Occipital lobe (tissue), 2 donors: ENCODE measurements around the gene ABHD12B.

DNA sequence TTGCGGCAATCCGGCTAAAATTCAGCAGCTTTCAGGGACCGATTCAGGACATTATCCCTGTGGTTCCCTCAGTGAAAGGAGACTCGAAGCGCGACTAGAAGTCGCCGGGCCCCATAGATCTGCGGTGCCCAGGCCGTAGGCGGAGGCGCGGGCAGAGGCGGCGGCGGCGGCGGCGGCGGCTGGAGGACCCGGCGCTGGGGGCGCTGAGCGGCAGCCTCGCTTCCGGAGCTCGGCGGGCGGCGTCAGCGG, 181 bp upstream of the KLHDC2 start:
- RAMPAGE, long total RNA: start-site peak on the minus strand centred at position 156 of the sequence, 52 bp wide, 7 and 8 reads in 2 replicates

DNA sequence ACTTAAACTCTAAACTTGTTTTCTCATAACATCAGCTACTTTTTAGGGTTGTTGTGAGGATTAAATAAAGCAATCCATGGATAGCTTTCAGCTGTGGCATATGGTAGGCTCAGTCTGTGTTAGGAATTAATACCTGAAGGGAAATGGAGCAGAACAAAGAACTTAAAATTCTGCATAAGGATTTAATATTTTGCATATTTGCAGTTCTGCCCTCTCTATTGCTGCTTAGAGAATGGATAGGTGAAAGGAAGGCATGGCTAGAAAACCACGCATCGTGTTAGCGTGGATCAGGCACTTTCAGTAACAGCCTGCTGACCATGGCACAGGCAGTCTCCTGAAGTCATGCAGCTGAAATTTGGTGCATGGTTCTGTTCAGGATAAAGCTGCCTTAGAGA, 2.7 kb downstream of the KLHDC2 start:
- RAMPAGE, long total RNA: no peak

DNA sequence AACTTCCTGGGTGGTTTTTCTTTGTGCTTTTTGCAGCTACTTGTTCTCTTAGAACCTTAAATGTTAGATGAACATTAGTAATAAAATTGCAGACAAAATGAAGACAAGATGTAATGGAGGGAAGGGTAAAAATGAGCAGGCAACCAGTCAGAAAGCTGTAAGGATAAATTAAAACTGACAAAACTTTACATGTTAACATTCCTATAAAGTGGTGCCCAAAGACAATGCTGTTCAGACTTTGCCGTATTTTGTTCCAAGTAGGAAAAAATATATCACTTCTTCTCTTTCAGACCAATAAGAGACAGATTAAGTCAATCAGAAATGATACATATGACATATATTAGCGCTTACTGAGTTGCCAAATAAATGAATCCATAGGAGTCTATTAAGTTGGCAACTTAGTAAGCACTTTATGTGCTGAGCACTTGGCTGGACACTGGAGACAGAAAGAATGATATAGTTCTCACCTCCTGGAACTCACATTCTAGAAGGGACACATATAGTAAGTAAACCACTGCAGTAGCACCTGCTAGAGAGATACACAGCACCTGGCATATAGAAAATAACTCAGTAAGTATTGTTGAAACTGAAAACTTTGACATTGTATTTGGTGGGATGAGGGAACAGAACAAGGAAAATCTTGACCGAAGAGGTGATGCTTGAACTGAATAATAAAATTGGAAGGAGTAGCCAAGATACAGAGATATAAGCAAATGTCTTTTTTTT, 7.1 kb downstream of the KLHDC2 start:
- RAMPAGE, long total RNA: no peak

GRCh38 chr14:49779223-49779969, 11.4 kb downstream of the KLHDC2 start:
- RAMPAGE, long total RNA: no peak

DNA sequence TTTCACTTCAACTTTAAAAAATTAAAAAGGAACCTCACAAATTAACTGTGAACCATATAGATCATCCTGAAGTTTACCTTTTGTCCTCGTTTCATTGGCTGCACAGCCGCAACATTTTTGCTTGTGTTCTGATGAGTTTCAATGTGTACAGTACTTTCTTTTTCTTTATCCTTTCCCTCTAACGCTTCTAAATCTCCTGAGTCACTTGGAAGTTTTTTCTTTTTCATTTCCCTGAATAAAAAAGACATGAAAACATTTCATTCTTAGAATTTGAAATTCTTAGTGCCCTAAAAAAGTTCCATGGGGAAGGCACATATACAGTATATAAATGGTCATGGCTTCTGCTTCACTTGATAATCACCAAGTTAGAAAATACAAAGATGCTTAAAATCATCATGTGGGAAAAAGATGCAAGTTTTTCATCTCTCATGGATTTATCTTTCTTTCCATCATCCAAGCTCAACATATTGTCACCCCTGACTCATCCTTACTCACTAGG, 27.8 kb downstream of the KLHDC2 start:
- RAMPAGE, long total RNA: no peak

GRCh38 chr14:49830967-49832054, 21.3 kb downstream of the NEMF start:
- RAMPAGE, long total RNA: no peak

DNA sequence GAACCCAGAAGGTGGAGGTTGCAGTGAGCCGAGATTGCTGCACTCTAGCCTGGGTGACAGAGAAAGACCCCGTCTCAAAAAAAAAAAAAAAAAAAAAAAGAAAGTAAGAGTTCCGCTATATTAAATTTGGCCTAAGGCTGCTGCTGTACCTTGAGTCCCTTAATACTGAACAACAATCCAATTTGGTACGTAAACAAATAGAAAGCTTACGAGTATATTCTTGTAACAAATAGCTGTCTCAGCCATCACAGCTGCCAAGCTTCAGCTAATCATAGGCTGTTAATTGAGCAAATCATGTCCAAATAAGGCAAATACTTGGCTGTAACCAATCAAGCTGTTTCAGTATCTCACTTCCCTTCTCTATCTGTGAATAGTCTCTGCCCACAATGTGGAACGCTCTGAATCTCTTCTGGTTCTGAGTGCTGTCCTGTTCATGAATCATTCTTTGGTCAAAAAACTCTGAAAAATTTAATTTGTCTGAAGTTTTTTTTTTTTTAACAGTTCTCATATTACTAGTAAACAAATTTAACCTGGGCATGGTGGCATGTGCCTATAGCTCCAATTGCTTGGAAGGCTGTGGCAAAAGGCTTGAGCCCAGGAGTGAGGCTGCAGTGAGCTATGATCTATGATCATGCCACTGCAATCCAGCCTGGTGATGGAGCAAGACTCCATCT, 5.8 kb upstream of the NEMF start:
- RAMPAGE, long total RNA: no peak

DNA sequence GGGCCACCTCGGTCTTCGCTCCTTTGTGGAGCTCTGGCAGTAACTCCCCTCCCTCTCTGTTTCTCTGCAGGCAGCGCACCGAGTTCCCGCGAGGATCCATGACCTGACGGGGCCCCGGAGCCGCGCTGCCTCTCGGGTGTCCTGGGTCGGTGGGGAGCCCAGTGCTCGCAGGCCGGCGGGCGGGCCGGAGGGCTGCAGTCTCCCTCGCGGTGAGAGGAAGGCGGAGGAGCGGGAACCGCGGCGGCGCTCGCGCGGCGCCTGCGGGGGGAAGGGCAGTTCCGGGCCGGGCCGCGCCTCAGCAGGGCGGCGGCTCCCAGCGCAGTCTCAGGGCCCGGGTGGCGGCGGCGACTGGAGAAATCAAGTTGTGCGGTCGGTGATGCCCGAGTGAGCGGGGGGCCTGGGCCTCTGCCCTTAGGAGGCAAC, 315 bp downstream of the ARF6 start:
- RAMPAGE, long total RNA: no peak

GRCh38 chr14:49946312-49947134, 53.6 kb downstream of the ARF6 start:
- RAMPAGE, long total RNA: no peak

DNA sequence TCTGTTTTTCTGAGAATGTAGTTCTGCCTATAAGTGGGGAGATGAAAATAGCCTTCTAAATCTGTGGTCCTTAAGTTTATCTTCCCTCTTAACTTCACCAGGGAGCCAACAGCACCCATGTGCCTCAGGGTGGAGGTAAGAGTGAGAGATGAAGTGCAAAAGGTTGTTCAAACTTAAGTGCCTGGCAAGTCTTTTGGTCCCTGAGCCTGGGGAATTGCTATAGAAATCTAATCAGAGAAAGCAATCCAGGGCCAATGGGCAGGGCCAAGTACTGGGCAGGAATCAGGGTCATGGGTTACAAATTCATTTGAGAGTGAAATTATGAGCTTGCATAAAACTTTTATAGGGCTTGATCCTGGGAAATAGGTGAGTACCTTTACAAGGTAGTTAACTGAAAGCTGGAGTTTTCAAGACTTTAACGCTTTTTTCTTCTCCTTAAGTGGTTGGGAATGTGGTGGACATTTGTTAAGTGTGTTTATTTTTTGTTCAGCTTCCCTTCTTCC, 59.1 kb downstream of the ARF6 start:
- RAMPAGE, long total RNA: no peak

DNA sequence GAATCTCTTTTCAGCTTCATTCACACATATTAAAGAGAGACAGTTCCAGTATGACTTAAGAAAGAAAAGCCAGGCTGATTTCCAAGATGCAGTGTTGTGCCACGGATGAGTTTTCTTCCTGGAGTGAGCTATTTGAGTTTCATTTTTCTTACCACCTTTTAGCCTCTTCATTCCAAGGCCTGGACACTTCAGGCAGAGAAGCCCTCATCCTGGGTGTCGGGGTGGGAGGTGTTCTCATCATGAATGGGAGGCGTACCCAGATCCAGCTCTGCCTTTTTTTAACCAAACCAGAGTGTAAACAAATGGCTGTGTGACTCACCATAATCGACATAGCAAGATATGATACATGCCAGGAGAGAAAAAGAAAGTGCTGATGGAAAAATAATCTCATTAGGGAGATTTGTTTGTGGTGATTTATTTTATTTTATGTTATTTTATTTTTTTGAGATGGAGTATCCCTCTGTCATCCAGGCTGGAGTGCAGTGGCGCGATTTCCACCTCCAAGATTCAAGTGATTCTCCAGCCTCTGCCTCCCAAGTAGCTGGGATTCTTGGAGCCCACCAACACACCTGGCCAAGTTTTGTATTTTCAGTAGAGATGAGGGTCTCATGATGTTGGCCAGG, 80.0 kb downstream of the ARF6 start:
- RAMPAGE, long total RNA: no peak

DNA sequence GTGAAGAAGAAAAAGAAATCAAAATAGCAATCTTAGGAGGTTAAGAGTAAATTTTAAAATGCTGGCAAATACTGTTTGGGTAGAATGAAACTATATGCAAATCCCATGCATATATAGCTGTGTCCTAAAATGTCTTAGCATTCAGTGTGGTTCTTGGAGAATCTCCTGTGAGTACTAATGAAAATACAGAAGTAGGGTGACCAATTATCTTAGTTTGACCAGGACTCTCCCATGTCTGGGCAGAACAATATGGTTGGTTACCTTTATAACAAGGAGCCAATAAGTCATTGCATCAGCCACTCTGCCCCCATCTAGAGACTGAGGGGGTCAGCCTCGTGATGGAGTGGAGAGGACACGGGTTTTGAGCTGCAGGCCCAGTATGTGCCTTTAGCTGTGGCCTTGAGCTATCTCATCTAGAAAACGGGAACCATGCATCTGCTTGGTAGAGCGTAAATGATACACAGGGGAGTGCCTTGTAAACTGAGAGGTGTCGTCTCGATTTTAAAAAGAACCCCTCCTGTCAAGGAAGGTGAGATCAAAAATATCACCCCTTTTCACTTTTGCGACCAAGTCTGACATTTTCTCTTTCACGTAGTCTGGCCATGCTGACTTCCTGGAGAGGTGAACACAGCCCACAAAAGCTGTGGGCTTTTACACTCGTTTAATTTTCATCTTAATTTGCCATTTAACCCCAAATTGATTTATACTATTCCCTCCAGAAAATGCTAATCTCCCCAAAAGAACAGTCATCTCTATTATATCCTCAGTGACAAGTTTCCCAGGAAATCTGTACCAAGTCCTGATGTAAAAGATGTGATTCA, 30.9 kb downstream of the VCPKMT start:
- RAMPAGE, long total RNA: no peak

DNA sequence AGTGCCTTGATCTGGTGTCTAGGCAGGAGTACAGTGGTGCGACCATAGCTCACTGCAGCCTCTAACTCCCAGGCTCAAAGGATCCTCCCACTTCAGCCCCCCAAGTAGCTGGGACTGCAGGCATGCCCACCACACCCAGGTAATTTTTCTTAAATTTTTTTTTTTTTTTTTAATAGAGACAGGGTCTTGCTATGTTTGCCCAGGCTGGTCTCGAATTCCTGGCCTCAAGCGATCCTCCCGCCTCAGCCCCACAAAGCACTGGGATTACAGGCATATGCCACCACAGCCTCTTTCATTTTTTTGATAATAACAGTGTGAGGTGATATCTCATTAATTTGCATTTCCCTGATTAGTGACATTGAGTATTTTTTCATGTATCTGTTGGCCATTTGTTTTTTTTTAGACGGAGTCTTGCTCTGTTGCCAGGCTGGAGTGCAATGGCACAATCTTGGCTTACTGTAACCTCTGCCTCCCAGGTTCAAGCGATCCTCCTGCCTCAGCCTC, 18.3 kb upstream of the CDKL1 start:
- RAMPAGE, long total RNA: no peak

DNA sequence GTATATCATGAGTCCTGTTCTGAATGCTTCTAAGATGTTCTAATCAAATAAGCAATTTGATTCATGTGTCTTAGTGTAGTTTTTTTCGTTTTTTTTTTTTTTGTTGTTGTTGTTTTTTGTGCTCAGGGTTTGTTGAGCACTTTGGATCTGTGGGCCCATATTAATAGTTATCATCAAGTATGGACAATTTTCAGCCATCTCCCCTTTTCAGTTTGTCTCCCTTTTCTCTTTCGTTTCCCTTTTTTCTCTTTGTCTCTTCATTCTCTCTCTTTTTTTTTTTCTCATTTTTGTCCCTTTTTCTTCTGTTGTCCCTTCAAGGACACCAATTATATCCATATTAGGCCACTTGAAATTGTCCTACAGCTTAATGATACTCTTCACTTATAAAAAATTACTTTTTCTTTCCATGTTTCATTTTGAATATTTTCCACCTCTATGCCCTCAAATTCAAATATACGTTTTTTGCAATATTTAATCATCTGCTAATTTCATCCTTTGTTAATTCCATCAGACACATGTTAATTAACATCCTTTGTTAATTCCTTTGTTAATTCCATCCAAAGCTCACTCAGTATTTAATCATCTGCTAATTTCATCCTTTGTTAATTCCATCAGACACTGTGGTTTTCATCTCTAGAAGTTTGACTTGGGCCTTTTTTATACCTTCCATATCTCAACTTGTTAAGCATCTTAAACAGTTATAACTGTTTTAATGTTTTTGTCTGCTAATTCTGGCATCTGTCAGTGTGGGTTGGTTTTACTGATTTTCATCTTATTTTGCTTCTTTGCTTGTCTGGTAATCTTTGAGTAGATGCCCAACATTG, 53.2 kb downstream of the MAP4K5 start:
- RAMPAGE, long total RNA: no peak

GRCh38 chr14:50532956-50533414, 616 bp upstream of the MAP4K5 start:
- RAMPAGE, long total RNA: no peak

DNA sequence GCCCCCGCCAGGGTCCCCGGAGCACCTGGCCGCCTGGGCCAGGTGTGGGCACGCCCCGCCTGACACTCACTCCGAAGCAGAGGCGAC, 459 bp downstream of the SAV1 start:
- RAMPAGE, long total RNA: no peak

- RAMPAGE, long total RNA: no peak
Measured at GRCh38 chr14:50871861-50872308, at the start of gene ABHD12B. Gene ABHD12B, plus strand, starts transcription at chr14:50872053.

GRCh38 chr14:50944060-50944292, 307 bp downstream of the PYGL start:
- RAMPAGE, long total RNA: no peak

- RAMPAGE, long total RNA: no peak
Measured at GRCh38 chr14:50968031-50968184, 23.6 kb upstream of the PYGL start.

- RAMPAGE, long total RNA: no peak
Measured at GRCh38 chr14:51328790-51329210, 88.8 kb downstream of the TMX1 start.